ENCODE data around the genes EFNA5 and MAN2A1.

- PRO-cap, result no peak
- RAMPAGE, long total RNA, result no peak
Measured at GRCh38 chr5:107572012-107572504, 98.7 kb downstream of the EFNA5 start.

DNA sequence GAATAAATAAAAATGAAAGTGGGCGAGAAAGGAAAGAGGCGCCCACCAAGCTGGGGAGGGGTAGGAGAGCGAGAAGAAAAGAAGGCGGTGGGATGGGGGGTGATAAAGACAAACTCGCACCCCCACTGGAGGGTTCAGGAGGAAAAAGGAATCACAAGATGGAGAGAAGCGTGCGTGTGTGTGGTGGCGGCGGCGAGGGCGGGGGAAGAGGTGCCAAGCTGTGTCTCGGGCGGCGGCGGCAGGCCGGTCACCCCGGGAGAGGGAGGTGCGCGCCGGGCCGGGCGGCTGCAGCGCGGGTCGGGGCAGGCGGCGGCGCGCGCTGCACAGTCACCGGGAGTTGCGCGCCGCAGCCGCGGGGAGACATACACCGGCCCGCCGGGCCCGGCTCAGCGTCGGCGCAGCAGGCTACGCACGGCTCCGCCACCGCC lies at the start of gene EFNA5:
Gene EFNA5 (minus strand): TSS at position 212 of the 428 bp plus-strand sequence.
- PRO-cap, result no peak
- RAMPAGE, long total RNA, result no peak

DNA sequence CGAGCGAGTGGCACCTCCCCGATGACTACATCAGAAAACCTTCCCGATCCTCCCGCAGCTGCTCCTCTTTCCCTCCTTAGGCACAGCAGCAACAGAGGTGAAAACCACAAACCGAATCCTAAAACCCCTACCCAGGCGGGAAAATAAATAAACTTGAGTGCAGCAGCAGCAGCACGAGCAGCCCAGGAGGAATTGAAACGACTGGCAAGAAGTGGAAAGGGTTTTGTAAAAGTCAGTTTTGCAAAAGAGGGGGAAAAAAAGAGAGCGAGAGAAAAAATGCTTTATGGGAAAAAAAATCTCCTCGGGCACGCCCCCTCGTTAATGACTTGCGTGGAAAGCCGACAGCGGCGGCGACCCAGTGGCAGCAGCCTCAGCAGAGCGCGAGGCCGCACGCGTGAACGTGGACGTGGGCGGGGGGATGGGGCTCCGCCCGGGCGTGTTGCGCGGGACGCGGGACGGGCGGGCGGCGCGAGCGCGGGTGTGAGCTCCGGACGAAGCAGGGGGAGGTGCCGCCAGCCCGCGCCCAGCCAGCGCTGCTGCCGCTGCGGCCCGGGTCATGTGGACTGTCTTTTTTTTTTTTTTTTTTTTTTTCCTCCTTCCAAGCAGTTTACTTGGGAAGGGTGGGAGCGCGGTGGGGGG lies 1.3 kb upstream of the EFNA5 start:
- PRO-cap, result no peak
- RAMPAGE, long total RNA, result no peak

DNA sequence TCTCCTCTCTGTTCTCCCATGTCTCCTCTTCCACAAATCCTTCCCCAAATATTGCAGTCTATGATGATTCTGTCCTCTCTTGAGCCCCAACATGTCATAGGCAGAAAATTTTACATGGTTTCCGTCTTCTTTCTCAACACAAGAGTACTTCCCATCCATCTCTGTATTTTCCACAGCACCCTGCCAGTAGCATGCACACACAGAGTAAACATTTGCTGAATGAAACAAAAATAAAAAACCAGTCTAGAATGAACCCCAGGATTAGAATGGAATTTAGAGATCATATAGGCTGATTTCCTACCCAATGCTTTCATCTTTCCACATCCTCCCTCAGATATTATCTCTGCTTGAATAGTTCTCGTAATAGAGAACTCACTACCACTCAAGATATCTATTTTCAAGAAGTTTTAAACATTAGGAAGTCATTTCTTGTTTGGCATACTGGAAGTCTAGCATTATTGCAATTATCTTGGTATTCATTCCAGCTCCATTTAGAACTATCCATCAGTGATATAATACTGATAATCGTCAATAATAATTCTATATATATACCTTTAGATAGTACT lies 342.8 kb upstream of the EFNA5 start:
- PRO-cap, result no peak
- RAMPAGE, long total RNA, result no peak

DNA sequence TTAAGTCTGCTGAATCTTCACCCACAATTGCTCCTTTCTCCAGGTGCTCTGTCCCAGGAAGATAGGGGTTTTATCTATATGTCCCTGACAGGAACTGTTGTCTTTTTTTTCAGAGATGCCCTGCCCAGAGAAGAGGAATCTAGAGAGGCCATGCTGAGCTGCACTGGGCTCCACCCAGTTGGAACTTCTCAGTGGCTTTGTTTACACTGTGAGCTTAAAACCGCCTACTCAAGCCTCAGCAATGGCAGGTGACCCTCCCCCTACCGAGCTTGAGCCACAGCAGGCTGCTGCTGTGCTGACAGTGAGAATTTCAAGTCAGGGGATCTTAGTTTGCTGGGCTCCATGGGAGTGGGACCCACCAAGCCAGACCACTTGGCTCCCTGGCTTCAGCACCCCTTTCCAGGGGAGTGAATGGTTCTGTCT lies 169.0 kb downstream of the FBXL17 start:
- PRO-cap, result no peak
- RAMPAGE, long total RNA, result no peak

GRCh38 chr5:108320071-108320647 lies 61.7 kb downstream of the FBXL17 start:
- PRO-cap, result no peak
- RAMPAGE, long total RNA, result no peak

DNA sequence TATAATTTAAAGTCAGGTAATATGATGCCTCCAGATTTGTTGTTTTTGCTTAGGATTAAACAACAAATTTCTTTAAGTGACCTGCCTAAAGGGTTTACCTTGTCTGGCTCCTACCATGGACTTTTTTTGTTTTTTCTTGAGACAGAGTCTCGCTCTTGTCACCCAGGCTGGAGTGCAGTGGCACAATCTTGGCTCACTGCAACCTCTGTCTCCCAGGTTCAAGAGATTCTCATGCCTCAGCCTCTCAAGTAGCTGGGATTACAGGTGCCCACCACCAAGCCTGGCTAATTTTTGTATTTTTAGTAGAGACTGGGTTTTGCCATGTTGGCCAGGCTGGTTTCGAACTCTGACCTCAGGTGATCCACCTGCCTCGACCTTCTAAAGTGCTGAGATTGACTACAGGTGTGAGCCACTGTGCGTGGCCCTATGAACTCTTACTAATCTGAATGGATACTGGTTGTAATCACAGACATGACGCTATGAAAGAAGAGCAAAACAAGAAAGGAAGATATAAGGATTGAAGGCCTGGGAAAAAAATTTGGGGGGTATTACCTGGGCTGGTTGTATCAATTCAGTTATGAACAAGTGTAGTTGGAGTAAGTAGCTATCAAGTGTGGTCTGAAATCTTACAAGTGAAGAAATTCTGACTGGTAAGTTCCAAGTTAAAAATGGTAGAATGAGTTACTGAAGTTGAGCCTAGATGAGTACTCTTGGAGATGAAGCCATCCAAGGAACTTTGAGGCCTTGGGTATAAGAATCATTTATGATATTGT lies 164.7 kb downstream of the FER start:
- PRO-cap, result no peak
- RAMPAGE, long total RNA, result no peak

DNA sequence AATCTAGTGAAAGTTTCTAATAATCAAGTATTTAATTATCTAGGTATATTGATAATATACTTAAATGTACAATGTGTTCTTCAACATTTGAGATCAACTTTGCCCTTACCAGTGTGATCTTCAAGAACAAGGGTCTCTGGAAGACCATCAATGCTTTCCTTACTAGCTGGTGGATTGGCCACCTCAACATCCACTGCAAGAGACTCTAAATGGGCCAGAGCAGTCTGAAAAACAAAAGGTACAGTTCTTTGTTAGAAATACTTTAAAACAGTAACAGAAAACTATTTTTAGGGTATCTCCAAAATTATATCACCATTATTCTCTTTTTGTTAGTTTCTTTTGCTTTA lies 65.2 kb downstream of the PJA2 start:
- PRO-cap, result no peak
- RAMPAGE, long total RNA, result no peak

- PRO-cap, result bidirectional peak, plus-strand start at chr5:109689471, minus-strand start at chr5:109689276
- RAMPAGE, long total RNA, result no peak
Measured at GRCh38 chr5:109689146-109690212, at the start of gene MAN2A1. MAN2A1 (plus strand) TSS chr5:109689927.

DNA sequence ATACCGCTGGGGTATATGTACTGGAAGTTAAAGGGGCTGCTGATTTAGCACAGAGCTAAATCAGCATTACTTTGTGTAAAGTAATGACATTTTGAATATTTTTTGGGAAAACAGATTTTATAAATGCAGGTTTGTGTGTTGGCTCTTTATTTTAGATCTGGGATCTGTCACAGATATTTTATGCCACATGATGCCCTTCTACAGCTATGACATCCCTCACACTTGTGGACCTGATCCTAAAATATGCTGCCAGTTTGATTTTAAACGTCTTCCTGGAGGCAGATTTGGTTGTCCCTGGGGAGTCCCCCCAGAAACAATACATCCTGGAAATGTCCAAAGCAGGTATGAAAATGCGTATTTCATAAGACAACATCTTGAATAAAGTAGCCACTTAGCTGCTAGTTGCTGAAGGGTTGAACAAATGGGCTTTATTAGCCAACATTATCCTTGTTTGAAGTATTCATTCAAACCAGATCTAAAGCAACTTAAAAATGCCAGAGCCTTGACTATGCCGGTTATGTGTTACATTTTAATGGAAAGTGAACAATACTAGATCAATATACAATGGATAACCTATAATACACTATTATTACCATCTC lies 80.6 kb downstream of the MAN2A1 start:
- PRO-cap, result no peak
- RAMPAGE, long total RNA, result no peak

GRCh38 chr5:109796927-109797819 lies 107.4 kb downstream of the MAN2A1 start:
- PRO-cap, result no peak
- RAMPAGE, long total RNA, result no peak

DNA sequence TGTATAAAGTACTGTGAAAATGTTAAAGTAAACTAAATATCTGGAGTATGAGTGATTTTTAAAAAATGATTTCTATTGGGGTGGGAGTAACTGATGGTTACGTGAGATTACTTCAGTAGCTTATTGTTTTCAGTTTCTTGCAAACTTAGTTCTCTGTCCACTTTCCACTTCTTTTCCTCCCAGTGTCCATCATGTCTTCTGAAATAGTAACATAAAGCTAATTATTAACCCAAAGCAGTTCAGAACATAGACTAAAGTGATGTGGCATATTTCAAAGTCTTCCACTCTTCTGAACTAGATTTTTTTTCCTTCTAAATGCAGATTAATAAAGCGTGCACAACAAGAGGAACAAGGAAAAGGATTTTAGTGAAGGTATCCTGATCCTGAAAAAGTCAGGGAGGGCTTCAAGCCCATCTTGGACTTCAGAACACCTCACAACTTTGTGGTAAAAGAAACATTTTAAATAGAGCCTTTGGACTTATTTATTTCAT lies 114.2 kb downstream of the MAN2A1 start:
- PRO-cap, result no peak
- RAMPAGE, long total RNA, result no peak

GRCh38 chr5:109849566-109849782 lies 159.7 kb downstream of the MAN2A1 start:
- PRO-cap, result no peak
- RAMPAGE, long total RNA, result no peak

DNA sequence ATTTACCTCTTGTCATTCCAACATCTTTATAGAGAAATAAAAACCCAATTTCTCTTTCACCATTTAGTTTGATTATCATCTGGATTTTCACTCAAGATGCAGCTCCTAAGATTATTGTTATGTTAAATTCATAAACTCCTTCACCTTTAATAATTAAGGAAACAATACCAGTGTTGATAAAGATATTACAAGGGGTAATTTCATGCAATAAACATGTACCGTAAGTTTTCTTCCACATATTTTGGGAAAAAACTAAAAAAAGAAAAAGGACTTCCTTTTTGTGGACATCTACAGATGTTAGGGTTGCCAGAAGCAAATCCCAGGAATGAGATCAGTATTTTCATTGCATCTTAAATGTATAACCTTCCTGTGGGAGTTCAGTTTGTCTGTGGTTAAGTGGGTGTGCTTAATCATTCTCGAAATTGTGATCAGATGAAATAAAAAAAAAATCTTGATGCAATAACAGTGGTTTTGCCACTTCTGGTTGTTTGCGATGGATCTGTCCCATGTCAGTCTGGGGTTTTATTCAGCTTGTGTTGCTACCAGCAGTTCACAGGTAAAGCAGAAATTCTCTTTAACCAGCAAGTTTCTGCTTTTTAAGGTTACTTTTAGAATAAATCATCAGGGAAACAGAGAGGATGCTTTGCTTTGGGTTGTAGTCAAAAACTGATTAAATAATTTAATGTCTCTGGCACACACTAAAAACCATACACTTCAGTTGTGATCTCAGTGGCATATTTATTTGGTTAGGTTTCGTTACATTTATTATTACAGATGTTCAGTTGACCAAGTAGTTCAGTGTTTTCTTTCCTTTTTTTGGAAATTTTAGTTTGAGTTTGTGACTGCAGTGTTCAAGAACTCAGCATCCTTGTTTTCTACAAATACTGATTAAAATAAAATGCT lies 179.0 kb downstream of the MAN2A1 start:
- PRO-cap, result no peak
- RAMPAGE, long total RNA, result no peak

DNA sequence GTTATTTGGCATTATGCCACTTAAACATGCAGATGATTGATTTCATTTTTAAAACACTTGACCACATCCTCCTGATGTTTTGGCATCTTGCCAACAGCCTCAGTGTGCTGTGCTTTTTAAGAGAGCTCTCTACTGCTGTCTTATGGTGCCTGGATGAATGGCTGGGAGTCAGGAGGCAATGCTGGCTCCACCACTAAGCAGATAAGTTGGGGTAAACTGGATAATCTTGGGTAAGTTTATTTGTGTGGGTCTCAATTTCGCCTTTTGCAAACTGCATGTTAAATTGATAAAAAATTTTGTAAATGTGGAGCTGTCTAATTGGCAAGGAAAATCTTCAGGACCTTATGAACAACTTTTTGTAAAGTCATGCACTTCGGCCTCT lies 364.6 kb downstream of the MAN2A1 start:
- PRO-cap, result no peak
- RAMPAGE, long total RNA, result no peak

GRCh38 chr5:110752673-110753431 lies 14.0 kb downstream of the SLC25A46 start:
- PRO-cap, result no peak
- RAMPAGE, long total RNA, result no peak

DNA sequence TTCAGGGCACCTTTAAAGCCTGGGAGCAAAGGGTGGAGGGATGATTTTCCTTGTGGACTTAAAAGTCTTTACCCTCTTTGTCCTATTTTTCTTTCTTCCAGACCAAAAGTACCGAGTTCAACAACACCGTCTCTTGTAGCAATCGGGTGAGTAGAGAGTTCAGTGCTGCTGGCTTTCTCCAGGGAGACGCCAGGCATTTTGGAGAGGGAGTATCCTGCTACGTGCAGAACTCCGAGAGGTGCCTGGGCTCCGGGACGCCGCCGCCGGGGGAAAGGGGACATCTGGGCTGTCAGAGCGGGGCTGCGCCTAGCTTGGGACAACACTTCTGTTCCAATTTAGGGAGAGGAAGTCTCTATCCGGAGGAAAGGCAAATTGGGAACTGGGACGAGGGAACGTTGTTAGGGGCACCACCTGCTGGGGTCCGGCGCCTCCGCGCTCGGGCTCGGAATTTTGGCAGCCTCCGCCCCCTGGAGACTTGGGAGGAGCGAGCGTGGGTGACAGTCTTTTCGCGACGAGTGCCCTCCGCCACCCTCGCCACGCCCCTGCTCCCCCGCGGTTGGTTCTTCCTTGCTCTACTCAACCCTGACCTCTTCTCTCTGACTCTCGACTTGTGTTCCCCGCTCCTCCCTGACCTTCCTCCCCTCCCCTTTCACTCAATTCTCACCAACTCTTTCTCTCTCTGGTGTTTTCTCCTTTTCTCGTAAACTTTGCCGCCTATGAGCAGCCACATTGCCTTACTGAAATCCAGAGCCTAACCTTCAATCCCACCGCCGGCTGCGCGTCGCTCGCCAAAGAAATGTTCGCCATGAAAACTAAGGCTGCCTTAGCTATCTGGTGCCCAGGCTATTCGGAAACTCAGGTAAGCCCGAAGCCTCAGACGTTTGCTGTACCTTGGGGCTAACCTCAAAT lies 1.5 kb downstream of the TSLP start:
- PRO-cap, result no peak
- RAMPAGE, long total RNA, result no peak

- PRO-cap, result no peak
- RAMPAGE, long total RNA, result no peak
Measured at GRCh38 chr5:111632616-111632815, 120.2 kb upstream of the STARD4 start.

GRCh38 chr5:111680615-111681507 lies 76.1 kb downstream of the NREP start:
- PRO-cap, result no peak
- RAMPAGE, long total RNA, result no peak

GRCh38 chr5:111742562-111743165 lies 14.3 kb downstream of the NREP start:
- PRO-cap, result no peak
- RAMPAGE, long total RNA, result no peak

Measured in Karpas-422 (cell line).